Epithelial cell of proximal tubule (primary cell): Measurements from ENCODE around the genes FGF1, ARHGAP26, YIPF5 and PRELID2.

DNA sequence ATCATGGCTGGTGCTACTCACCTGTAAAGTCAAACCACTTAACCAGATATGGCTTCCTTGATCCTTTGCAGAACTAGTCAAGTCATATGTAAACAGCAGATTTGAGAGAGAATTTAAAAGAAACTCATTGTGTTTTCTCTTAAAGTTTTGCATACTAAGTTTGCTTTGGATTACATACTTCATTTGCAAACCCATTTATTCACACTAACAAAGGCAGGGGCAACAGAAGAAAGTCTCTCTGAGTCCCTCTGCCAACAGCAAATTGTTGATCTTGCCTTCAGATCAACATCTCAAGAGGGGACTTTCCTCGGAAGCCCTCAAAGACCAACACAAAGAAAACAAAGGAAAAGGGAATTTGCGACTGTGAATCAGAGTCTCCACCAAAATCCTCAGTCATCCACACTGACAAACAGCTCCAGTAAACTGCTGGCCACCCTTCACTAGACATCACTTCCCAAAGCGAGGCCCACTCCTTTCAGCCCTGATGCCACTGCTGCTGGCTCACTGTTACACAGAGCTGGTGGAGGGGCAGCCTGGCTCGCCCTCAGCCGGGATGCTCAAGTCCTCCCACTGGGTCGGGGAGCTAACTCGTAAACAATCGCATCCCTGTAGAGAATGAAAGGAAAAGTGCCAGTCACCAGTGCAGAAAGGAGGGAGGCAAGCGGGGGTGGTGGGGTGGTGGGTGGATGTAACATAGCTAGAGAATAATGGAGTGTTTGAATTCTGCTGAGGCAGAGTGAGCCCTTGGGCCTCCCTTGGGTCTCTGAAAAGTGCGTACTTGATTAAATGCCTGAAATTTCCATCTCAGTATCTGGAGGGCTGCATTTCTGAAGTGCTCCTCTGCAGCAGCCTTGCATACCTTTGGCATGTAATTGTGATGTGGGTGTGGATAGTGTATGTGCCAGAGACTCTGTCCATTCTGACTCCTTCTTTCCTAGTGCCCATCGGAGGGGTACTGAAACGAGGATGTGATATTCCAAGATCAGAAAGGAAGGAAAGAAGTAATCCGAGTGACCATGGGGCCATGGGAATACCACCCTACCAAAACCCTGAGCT, 1.3 kb downstream of the FGF1 start:
- RAMPAGE, long total RNA, result no peak
- RRBS, result no CpG with 5 or more reads among the region's 13 CpGs

DNA sequence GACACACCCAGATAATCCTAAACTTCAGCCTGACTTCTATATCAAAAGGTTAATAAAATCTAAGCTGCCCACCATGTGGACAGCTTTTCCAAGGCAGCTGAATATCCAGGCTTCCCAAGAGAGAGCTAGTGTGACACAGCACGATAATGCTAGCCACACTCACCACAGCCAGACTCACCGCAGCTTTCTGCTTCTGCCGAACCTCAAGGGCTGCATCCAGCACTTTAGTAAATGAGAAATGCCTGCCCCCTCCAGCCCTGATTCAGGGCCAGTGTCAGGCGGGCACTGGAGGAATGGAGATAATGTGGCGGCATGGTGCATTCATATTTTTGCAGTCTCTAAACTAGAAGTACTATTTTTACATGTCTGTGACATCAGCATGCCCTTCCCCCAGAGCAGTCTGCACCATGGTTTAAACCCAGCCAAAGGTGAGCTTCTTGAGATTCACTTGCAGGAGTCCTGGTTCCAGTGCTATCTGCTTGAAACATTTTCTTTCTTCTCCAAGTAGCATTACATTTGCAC, 493 bp downstream of the FGF1 start:
- RAMPAGE, long total RNA, result no peak
- RRBS, result no CpG with 5 or more reads among the region's 5 CpGs

- RAMPAGE, long total RNA, result no peak
- RRBS, result no CpG with 5 or more reads among the region's 21 CpGs
Observed at GRCh38 chr5:142685858-142686802, at the start of gene FGF1. Gene FGF1, minus strand, starts transcription at chr5:142686090.

DNA sequence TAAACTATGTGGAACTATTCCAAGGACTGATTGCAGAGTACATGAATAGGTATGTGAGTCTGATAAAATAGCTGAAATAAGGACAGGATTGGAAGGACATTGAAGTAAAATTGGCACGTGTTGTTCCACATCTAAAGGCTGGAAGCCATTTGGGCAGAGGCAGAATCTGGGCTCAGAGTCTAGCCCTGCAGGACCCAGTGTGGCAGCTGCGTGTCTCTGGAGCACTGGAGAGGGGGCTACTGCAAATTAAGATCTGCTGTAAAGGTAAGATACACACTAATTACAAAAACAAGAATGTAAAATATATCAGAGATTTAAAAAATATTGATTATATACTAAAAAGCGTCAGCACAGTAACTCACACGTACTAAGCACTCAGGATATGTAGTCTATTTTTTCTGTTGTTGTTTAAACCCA, 30.2 kb upstream of the FGF1 start:
- RAMPAGE, long total RNA, result no peak
- RRBS, result no CpG with 5 or more reads among the region's 4 CpGs

DNA sequence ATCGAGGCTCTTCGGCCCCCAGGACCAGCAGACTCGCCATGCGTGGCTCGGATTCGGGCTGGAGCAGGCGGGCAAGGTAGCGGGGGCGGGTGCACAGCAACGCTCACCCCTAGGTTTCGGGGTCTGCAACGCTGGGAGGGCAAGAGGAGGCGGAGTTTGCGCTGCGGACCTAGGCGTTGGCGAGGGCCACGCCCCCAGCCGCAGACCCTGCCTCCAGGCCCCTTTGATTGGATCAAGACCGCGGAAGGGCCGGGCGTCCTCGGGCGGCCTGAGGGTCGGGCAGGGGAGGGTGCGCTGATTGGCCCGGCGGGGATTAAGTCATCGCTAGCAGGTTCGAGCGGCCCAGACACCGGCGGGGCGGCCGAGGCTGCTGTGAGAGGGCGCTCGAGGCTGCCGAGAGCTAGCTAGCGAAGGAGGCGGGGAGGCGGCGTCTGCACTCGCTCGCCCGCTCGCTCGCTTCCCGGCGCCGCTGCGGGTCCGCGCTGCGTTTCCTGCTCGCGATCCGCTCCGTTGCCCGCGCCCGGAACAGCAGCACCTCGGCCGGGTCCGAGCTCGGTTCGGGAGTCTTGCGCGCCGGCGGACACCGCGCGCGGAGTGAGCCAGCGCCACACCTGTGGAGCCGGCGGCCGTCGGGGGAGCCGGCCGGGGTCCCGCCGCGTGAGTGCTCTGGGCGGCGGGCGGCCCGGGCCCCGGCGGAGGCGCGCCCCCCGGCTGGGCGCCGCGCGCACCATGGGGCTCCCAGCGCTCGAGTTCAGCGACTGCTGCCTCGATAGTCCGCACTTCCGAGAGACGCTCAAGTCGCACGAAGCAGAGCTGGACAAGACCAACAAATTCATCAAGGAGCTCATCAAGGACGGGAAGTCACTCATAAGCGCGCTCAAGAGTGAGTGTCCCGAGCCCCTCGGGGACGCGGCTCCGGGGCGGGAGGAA, at the start of gene ARHGAP26:
Gene ARHGAP26, plus strand, starts transcription at position 345 of the 930 bp plus-strand sequence.
- RAMPAGE, long total RNA, result no peak
- RRBS, result 2% methylated on average over 41 of the region's 116 CpGs

DNA sequence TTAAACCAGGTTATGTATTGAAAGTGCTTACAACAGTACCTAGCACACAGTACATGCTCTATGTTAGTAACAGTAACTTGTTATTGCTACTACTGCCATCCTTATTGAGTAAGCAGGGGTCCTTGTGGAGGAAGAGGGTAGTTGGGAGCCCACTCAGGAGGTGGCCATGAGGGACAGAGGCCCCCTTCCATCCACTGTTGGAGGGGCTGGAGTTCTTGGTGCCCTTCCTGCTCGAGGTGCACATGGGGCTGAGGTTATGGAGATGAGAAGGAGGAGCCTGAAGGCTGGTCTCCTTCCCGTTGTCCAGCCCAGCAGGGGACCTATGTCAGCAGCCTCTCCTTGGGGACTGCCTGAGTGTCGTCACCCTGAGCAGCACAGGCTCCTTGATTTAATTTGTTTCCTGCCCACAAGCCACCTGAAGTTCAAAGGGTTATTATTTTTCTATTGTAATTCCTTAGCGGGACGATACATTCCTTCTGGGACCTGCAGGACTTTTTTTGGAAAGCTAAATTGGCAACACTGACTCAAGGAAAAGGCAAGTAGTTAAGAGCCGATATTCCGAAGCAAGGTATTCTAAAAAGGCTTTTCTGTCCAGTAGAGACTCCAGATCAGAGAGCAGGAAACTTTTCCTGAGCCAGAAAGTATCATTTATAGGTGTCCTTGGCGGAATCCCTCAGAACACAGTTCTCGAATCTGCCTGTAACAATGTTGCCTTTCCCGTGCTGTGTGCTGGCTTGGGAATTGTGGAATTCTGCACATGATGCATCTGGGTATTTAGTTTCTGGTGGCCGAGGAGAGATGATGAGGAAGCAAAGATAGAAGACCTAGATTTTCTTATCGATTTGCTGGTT, 55.2 kb downstream of the ARHGAP26 start:
- RAMPAGE, long total RNA, result no peak
- RRBS, result no CpG with 5 or more reads among the region's 12 CpGs

- RAMPAGE, long total RNA, result no peak
- RRBS, result no CpG with 5 or more reads among the region's 3 CpGs
Observed at GRCh38 chr5:142903375-142903882, 133.3 kb downstream of the ARHGAP26 start.

DNA sequence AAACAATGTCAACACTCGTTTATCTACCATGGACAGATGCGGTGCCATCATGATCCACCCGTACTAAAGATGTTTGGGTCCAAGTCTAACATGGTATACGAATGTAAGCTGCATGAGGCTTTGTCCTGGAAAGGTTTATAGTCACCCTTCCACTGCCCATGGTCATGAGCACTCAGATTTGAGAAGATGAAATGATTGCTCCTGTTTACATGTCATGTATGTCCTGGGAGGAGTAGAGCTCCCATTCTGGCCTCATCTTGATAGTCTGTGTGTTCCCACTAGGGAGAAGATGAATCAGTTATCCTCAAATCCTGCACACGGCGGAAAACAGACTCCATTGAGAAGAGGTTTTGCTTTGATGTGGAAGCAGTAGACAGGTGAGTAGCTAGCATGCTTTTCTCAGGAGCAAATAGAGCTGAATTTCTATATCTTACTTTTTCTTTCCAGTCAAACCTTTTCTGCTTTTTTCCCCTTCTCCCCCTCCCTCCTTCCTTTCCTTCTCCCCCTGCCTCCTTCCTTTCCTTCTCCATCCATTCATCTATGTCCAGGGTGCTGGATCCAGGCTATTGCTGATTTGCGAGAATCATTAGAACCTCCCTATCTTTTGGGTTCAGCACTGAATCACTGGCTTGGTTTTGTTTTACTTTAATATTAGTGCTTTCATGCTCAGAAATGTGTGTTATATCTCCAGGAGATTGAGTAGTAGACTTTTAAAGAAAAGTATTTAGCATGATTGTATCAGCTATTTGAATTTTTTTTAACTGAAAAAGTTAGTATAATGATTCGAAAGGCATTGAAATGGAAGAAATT, 142.9 kb downstream of the ARHGAP26 start:
- RAMPAGE, long total RNA, result no peak
- RRBS, result no CpG with 5 or more reads among the region's 8 CpGs

DNA sequence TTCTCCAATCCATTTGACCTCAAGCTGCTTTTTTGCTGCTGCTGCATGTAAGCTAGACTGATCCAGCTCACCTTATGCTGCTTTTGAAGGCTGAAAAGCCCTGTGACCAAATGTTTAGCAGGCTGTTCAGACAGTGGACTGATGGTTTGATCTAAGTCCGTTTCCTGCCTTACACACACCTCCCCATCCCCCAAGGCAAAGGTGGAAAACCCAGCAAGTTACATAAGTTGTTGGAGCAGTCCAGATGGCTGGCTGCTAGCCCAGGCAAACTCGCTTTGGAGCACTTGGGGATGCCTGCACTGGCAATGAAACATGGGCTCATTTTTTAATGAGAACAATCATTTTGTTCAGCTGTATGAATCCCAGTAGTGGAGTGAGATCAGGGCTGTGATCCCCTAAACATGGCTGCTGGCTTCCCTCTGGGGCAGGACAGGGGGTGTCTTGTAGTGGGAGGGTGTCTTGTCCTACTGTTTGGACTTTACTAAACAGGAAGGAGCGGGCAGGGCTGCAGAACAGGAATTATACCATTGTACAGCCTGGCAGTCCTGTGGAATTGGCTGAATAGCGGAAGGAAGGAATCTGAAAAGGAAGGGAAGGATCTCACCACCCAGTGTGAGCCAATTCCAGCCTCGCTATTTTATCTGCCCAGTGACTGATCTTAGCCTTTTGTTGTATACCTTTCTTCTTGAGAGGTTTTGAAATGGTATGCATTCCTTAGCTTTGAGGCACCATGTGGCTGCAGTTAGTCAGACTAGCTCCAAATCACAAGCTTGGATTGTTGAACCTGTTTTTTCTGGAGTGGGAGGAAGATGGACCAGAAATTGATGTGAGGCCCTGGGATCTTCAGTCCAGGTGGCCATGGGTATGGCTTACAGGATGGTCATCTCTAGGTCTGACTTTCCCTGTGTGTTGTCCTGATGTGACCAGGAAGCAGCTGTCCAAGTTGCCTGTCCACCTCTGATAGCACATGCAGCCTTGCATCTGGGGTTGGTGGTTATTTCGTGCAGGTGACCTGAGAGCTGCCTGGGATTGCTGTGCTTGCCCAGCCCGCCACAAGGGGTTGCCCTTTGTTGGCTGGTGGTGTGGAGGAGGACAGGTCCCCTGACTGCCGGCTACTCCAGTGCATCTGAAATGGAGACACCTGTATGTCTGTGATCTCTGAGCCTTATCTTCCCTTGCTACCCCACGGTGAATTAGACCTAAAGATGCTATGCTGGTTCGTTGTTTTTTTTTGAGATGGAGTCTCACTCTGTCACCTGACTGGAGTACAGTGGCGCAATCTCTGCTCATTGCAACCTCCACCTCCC, 212.3 kb downstream of the ARHGAP26 start:
- RAMPAGE, long total RNA, result no peak
- RRBS, result no CpG with 5 or more reads among the region's 11 CpGs

DNA sequence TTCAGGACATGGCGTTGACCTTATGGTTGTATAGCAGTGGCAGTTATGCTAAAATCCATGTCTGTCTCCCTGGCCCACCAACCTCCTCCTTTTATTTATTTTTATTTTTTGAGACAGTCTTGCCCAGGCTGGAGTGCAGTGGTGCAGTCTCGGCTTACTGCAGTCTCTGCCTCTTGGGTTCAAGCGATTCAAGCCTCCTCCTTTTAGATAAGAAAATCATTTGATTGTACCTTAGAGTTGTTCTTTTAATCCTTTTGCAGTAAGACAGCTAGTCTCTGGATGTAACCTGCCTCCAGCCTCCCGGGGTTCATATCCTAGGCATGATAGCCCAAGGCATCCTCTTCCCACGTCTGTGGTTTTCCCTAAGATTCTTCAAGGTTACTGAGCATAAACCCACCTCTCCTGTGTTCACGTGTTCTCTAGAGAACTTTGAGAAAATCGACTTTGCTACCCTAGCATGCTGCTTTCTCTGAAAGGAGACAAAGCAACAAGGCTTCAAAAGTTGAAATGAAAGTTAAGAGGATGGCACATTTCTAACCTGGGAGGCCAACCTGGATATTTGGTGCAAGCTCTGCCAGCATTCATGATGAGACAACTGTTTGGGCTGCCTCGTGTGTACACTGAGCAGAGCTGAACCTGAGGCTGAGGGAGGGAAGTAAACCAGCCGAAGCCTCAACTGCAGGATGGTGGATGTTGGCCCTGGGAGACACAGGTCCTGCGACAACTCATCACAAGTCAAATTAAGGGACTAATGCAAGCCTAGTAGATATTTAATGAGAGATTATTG, 261.7 kb downstream of the ARHGAP26 start:
- RAMPAGE, long total RNA, result no peak
- RRBS, result no CpG with 5 or more reads among the region's 10 CpGs

DNA sequence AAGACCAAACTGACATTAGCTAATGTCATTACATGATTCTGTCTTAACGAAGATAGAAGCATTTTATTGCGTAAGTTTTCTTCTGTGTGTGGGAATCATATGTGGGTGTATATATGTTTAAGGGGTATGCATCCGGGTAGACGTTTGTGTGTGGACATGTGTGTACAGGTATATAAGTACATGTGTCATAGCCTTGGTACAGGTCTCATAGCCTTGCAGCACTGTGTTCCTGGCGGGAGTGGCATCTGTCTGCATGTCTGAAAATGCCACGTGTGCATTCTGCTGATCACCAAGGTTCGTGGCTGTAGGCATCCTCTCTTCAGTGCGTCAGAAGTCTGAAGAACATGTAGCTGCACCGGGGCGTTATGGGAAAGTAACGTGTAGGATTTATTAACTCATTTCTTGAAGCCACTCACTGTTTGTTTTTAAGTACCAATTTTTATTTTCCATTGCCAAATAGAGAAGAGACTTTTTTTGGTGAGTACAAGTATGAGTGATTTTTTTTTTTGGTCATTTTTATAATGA, 298.0 kb downstream of the NR3C1 start:
- RAMPAGE, long total RNA, result no peak
- RRBS, result no CpG with 5 or more reads among the region's 11 CpGs

- RAMPAGE, long total RNA, result no peak
- RRBS, result no CpG with 5 or more reads among the region's 14 CpGs
Observed at GRCh38 chr5:143133660-143134216, 269.7 kb downstream of the NR3C1 start.

- RAMPAGE, long total RNA, result no peak
- RRBS, result no CpG with 5 or more reads among the region's 3 CpGs
Observed at GRCh38 chr5:143220581-143221480, 182.7 kb downstream of the NR3C1 start.

DNA sequence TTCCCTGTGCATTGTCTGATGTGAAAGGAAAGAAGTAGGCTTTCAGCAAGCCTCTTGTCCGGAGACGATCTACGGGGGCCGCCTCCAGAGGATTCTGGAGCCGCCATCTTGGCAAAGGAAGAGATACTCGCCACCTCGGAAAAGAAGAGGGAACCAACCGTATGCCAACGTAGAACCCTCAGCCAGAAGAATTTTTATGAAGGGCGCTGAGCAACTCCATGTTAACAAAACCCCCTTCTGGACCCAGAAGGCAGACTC, 2.0 kb upstream of the NR3C1 start:
- RAMPAGE, long total RNA, result no peak
- RRBS, result no CpG with 5 or more reads among the region's 10 CpGs

DNA sequence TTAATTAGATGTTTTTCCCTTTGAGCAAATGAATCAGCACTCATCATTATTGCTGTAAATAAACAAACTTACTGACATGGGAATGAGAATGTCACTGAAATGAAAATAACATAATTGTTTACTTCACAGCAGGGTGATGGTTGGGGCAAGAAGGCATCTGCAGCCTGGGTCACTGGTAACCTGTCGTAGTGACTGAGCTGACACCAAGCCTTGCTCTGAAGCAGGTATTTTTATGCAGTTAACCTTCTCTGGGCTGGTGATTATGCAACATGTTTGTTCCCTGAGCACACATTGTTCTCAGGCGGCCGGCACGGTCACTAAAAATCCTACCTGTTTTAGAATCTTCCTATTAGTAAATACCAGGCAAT, 157.7 kb upstream of the NR3C1 start:
- RAMPAGE, long total RNA, result no peak
- RRBS, result no CpG with 5 or more reads among the region's 4 CpGs

GRCh38 chr5:143733770-143734010, 78.3 kb upstream of the HMHB1 start:
- RAMPAGE, long total RNA, result no peak

GRCh38 chr5:144170131-144171103, at the start of gene YIPF5:
Gene YIPF5, minus strand, starts transcription at chr5:144170659.
- RAMPAGE, long total RNA, result start-site peak on the minus strand at chr5:144170598-144170645, 173 and 23 reads in 2 replicates
- RRBS, result 2% methylated on average over 12 of the region's 43 CpGs

DNA sequence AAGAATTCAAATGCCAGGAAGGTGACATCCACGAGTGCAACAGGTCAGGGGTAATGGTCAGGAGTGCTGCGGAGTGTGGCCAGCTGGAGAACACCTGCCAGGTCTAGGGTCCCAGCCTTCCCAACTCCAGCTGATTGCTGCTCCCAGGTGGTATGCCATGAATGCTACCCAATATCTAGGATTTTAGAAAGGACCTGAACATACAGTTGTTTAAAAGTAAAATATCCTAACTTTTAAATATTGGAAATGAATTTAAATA, 617.0 kb downstream of the PRELID2 start:
- RAMPAGE, long total RNA, result no peak
- RRBS, result no CpG with 5 or more reads among the region's 2 CpGs

DNA sequence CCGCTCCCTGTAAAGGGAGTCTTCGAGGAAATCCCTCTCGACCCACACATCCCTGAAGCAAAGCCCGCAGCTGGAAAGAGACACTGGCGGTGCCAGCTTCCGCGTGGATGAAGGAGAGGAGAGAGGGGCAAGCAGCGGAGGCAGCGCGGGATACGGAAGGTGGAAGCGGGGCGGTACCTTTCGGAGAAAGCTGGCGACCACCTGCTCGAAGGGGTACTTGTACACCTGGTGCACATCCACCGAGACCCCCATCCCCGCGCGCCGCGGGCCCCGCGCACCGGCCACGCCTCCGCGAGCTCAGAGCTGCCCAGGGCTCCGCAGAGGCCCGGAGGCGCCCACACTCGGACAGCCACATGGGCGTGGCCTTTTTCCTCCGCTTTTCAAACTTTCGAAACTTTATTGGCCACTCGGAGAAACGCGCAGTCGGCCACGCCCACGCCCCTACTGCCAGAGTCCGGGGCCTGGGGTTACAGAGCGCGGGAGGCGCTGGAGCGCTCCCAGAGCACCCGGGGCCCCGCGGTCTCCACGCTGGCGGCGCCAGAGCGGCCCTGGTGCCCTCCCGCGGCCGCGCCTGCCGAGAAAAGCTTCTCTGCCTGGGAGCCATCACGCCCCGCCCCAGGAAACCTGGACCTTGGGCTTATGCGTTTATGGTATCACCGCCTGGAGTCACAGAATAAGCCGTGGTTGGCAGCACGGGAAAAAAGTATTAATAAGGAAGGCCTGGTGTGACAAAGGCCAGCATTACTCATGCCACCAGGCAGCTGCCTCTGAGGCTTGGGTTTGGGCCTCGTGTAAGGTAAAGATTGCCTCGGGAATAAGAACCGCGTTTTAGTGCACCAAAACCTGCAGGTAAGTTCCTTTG, at the start of gene PRELID2:
Gene PRELID2, minus strand, starts transcription at position 343 of the 862 bp plus-strand sequence.
- RAMPAGE, long total RNA, result start-site peak on the minus strand centred at position 322 of the sequence, 87 bp wide, 115 and 26 reads in 2 replicates
- RRBS, result 2% methylated on average over 12 of the region's 68 CpGs

- RAMPAGE, long total RNA, result no peak
- RRBS, result no CpG with 5 or more reads among the region's 11 CpGs
Observed at GRCh38 chr5:146027584-146028187, 77.7 kb downstream of the PLAC8L1 start.